Measurements from ENCODE around the genes SCN4B, SCN2B, MPZL2 and TREH.

- PRO-cap = no peak
Measured at GRCh38 chr11:118142618-118143220, 9.9 kb downstream of the SCN4B start.

DNA sequence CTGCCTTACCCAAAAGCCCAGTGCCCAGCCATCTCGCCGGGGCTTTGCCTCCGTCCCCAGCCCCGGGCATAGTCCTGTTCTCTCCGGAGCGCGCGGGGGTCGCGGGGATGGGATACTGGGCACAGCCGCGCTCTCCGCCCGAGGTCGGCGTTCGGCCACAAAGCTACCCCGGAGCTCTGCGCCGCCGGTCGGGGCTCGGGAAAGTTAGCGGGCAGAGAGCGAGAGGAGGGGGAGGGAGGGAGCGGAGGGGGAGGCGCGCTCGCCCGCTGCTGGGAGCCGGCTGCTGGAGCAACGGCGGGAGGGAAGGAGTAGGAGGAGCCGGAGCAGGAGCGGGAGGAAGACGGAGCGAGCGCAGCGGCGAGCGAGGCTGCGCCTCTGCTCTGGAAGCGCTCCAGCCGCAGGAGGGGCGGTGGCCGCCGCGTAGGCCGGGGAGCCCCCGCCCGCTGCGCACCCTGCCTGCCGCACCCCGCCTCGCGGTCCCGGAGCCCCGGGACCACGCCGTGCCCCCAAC is at the start of gene SCN4B:
TSS of gene SCN4B (minus strand) at position 220 of the 511 bp plus-strand sequence.
- PRO-cap = no peak

GRCh38 chr11:118176358-118176774 is at the start of gene SCN2B:
SCN2B (minus strand) TSS chr11:118176639.
- PRO-cap = no peak

GRCh38 chr11:118200850-118201548 is 23.8 kb downstream of the JAML start:
- PRO-cap = no peak

DNA sequence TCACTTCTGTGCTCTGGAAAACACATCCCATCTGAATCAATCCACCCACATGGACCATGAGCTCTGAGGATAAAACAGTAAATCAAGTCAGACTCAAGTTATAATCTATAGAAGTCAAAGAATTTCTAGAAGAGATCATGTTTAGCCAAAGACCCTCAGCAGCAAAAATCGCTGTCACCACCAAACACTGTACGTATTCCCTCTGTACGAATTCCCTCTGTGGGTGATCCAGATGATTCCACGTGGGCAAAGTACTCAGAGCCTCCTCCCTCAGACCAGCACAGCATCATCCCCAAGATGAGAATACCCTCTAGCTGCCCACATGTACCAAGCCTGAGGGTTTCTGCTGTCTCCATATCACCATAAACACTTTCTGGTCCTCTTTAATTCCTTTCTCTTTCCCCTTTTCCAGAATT is 18.9 kb downstream of the JAML start:
- PRO-cap = no peak

- PRO-cap = no peak
Measured at GRCh38 chr11:118263075-118263561, 979 bp downstream of the MPZL2 start.

DNA sequence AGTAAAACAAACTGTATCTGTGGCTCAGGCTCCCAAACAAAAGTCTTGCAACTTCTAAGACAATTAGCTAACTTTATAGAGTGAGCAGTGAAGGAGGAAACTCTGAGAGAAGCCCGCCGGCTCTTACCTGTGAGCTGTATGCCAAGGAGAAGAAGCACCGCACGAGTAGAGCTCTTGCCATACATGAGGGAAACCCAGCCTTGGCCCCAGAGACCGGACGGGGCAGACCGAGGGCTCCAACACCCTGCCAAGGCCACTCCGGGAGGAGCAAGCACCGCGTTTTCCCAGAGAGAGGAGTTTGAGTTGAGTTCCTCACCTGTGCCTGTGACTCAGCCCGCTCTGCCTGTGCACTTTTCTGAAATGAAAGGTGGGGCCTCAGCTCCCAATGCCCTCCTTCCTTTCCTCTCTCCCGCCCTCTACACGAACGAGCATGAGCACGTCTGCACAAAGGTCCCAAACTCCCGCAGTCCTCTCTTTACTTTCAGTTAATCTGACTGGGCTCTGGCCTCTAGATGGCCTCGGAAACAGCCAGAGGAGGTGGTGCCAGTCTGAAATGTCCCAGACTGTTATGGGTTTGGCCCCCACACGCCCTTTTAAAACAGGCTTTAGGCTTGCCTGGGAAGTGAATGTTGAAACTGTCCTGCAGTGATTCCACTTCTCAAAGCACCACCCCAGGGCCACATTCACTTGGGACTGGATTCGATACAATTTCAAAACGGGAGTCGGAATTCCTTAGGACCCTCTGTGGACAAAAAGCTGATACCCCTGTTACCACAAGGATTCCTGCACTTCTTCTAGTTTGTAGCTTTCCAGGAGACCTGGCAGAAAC is at the start of gene MPZL2:
TSS of gene MPZL2 (minus strand) at position 329 of the 829 bp plus-strand sequence.
- PRO-cap = no peak

DNA sequence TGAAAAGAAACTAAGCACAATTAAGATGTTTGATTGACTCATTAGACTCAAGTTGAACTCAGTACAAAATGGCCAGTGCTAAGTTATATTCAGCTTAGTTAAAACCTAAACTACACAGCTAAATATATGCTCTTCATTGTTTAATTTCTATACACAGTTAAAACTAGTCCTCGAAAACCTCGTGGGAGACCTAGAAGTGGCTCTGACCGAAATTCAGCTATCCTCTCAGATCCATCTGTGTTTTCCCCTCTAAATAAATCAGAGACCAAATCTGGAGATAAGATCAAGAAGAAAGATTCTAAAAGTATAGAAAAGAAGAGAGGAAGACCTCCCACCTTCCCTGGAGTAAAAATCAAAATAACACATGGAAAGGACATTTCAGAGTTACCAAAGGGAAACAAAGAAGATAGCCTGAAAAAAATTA is 35.2 kb downstream of the KMT2A start:
- PRO-cap = no peak

- PRO-cap = no peak
Measured at GRCh38 chr11:118522254-118522841, 4.9 kb upstream of the TTC36 start.

- PRO-cap = no peak
Measured at GRCh38 chr11:118571549-118572140, 564 bp upstream of the ARCN1 start.

- PRO-cap = no peak
Measured at GRCh38 chr11:118572569-118573525, 638 bp downstream of the ARCN1 start.

DNA sequence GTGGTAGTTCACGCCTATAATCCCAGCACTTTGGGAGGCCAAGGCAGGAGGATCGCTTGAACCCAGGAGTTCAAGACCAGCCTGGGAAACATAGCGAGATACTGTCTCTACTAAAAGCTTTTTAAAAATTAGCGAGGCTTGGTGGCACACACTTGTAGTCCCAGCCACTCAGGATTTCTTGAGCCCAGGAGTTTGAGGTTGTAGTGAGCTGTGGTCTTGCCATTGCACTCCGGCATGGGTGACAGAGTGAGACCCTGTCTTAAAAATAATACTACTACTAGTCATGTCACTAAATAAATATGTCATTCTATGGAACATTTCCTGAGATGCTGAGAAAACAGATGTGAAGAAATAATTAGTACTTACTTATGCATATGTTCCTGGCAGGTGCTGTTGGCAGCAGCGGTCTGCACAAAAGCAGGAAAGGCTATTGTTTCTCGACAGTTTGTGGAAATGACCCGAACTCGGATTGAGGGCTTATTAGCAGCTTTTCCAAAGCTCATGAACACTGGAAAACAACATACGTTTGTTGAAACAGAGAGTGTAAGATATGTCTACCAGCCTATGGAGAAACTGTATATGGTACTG is 8.7 kb downstream of the ARCN1 start:
- PRO-cap = no peak

DNA sequence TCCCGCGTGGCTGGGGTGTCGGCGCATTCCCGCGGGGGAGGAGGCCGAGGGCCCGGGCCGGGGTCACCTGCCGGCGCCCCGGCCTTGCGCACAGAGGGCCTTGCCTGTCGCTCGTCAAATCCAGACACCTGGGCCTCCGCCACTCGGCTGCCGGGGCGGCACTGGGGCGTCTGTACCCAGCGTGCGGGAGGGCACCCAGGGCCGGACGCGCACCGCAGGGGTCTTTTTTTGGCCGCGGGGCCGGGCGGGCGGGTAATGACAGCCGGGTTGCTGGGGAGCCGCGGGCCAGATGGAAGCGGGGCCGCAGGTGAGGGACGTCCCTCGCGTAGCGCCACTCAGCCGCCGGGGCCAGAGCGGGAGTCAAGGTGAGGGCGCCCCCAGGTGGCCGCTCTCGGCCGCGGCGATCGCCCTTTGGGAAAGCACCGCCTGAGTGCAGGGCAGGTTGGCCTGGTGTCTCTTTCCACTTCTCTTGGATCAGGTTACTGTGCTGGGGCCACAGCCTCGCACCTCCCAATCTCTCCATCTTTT is 3.4 kb downstream of the PHLDB1 start:
- PRO-cap = no peak

- PRO-cap = no peak
Measured at GRCh38 chr11:118634249-118634737, 26.9 kb downstream of the PHLDB1 start.

- PRO-cap = no peak
Measured at GRCh38 chr11:118679471-118680012, at the start of gene TREH. TREH (minus strand) TSS chr11:118679650.

DNA sequence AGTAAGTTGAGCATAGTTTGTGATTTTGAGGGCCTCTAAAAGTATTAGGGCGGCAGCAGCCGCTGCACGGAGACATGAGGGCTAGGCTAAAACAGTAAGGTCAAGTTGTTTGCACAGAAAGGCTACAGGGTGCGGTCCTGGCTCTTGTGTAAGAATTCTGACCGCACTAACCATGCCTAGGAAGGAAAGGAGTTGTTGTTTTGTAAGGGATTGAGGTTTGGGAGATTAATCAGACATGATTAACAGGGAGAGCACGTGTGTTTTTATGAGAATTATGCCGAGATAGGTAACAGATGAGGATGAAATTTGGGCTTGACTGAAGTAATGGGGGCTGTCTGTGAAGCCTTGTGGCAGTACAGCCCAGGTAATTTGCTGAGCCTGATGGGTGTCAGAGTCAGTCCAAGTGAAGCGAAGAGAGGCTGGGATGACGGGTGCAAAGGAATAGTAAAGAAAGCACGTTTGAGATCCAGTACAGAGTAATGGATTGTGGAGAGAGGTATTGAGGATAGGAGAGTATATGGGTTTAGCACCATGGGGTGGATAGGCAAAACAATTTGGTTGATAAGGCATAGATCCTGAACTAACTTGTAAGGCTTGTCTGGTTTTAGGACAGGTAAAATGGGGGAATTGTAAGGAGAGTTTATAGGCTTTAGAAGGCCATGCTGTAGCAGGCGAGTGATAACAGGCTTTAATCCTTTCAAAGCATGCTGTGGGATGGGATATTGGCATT is 39.7 kb upstream of the TREH start:
- PRO-cap = no peak

DNA sequence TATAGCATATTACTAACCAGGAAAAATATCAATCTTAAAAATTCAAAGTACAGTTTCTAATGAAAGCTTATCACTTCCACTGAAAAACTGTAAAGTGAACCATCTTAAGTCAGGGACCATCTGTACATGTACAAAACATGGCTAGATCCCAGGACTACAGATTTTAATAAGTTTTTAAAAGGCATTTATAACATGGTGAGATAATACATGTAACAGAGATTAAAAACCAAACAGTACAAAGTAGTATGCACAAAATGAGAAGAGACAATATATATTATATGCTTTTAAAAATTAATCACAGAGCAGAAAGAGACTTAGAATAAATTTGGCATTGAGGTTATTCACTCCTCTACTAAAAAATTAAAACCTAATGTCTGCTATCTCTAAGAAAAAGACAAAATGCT is 28.3 kb downstream of the DDX6 start:
- PRO-cap = no peak

DNA sequence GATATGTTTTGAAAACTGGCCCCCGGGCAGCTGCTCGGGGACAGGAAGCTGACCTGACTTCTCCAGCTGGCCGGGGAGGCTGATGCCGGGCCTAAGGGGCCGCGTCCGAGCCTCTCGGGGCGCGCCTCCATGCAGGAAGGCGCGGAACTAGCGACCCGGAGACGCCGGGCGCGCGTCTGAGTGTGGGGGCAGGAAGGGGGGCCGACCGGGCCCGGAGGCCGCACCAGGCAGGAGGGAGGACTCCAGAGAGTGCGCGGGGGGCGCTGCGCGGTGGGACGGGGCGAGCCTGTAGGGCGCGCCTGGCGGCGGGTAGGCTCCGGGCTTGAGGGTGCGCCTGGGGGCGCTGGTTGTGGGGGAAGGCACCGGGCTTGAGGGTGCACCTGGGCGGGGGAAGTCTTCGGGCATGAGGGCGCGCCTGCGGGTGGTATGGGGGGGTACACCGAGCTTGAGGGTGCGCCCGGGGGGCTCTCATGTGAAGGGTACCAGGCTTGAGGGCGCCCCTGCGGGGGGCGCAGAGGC is 662 bp upstream of the DDX6 start:
- PRO-cap = bidirectional peak, plus-strand start at position 245 of the sequence, minus-strand start at position 149 of the sequence

GRCh38 chr11:118813499-118814026 is 22.6 kb upstream of the DDX6 start:
- PRO-cap = no peak

GRCh38 chr11:118894989-118896347 is 11.8 kb downstream of the CXCR5 start:
- PRO-cap = no peak

All from A673 (cell line).